Measurements from ENCODE around the genes SAMD4A and DLGAP5.

DNA sequence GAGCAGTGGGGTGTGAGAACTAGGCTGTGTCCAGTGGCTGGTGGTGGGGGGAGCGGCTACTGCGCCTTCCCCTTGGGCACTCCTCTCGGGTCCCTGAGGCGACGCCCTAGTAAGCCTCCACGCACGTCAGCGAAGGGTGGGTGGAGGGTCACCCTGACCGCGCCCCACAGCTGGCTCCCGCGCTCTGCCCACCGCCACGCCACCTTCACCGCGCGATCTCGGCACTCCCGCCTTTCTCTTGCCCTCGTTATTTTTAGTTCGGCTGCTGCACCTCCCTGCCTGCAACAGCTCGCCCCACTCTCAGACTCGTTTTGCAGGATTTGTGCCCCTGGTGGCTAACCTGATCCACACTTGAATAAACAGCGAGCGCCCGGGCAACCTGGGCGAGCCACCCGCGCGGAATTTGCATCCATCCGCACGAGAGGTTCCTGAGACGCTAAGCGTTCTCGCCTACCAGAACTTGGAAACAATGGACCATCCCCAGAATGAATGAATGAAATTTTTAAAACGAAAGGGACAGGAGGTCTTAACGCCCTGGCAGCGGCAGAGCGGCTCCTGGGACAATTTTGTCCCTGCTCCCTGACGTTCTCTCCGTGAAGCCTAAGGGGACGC lies 7.0 kb upstream of the BMP4 start:
- PRO-cap: unidirectional peak, minus-strand start at position 313 of the sequence
CAGE:
- cytosol, long polyA minus RNA: no peak
- cytosol, long polyA plus RNA: no peak
- long polyA plus RNA: no peak
- nucleus, long polyA minus RNA: no peak
- nucleus, long polyA plus RNA: no peak

DNA sequence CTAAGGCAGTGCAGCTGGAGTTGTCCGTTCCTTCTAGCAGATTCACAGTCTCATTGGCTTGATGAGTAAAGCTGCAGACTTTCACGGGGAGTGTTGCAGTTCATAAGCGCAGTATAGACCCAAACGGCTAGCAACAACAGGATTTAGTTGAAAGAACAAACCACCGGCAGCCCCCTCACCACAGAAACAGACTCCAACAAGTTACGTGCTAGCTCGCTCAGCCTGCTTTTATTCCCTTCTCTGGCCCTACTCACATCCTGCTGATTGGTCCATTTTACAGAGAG lies 4.5 kb upstream of the CDKN3 start:
- PRO-cap: no peak
CAGE:
- cytosol, long polyA minus RNA: no peak
- cytosol, long polyA plus RNA: no peak
- long polyA plus RNA: no peak
- nucleus, long polyA minus RNA: no peak
- nucleus, long polyA plus RNA: no peak

GRCh38 chr14:54397329-54397767 lies 541 bp downstream of the CDKN3 start:
- PRO-cap: no peak
CAGE:
- cytosol, long polyA minus RNA: no peak
- cytosol, long polyA plus RNA: no peak
- long polyA plus RNA: no peak
- nucleus, long polyA minus RNA: no peak
- nucleus, long polyA plus RNA: no peak

DNA sequence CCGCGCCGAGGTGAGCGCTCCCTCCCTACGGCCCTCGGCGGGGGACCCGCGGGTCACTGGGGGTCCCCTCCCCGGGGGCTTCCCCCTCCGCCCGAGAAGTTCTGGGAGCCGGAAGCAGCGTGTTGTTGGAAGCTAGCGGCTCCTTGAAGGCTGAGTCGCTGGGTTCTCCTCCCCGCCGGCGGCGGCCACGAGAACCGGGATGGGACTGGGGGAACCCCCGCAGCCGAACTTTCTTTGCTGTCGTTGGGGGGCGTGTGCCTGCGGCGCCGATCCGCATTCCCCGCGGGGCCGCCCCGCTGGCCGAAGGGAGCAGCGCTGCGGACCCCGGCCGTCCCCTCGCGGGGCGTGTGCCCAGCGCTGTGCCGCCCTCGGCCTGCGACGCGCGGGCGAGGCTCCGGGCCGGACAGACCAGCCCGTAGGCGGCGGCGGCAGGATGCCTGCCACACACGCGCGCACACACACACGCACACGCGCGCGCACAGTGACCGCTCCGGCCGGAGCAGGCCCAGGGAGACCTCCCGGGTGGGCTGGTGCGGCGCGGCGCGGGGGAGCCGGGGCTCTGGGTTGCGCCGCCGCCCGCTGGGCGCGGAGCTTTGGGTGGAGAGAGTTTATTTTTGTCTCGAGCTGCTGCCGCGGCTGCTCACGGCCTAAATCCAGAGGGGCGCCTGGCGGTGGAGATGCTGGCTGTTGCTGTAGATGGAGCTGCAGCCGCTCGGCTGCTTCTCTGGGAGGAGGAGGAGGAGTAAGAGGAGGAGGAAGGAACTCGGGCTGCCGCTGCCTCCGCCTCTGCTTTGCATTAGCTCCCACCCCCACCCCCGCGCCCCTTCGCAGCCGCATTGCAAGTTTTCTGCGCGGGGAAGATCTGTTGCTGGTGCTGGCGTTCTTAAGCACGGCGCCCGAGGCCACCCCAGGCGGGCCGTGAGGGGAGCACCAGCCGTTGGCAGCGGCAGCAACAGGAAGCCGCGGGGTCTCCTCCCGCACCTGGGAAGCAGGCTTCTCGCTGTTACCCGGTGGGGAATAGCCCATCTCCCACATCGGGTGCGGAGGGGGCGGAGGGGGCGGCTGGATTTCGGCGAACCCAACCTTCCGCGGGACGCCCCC lies at the start of gene SAMD4A:
SAMD4A (plus strand) TSS at position 828 of the 1,101 bp plus-strand sequence.
- PRO-cap: bidirectional peak, plus-strand start at position 406 of the sequence, minus-strand start at position 207 of the sequence; bidirectional peak, plus-strand start at position 656 of the sequence, minus-strand start at position 667 of the sequence; bidirectional peak, plus-strand start at position 910 of the sequence, minus-strand start at position 798 of the sequence
CAGE:
- cytosol, long polyA minus RNA: start-site peak on the plus strand centred at position 844 of the sequence, 43 bp wide, 26 reads
- cytosol, long polyA plus RNA: start-site peak on the plus strand centred at position 850 of the sequence, 61 bp wide, 22 and 47 reads in 2 replicates
- long polyA plus RNA: start-site peak on the plus strand centred at position 861 of the sequence, 22 bp wide, 55 and 43 reads in 2 replicates
- nucleus, long polyA minus RNA: start-site peak on the minus strand centred at position 714 of the sequence, 47 bp wide, 47 reads; start-site peak on the plus strand centred at position 863 of the sequence, 78 bp wide, 1,073 reads
- nucleus, long polyA plus RNA: no peak

- PRO-cap: no peak
CAGE:
- cytosol, long polyA minus RNA: no peak
- cytosol, long polyA plus RNA: no peak
- long polyA plus RNA: no peak
- nucleus, long polyA minus RNA: start-site peak on the plus strand at chr14:54571829-54571884, 390 reads; start-site peak on the minus strand at chr14:54572040-54572044, 6 reads
- nucleus, long polyA plus RNA: no peak
Measured at GRCh38 chr14:54571567-54572765, 5.0 kb downstream of the SAMD4A start.

DNA sequence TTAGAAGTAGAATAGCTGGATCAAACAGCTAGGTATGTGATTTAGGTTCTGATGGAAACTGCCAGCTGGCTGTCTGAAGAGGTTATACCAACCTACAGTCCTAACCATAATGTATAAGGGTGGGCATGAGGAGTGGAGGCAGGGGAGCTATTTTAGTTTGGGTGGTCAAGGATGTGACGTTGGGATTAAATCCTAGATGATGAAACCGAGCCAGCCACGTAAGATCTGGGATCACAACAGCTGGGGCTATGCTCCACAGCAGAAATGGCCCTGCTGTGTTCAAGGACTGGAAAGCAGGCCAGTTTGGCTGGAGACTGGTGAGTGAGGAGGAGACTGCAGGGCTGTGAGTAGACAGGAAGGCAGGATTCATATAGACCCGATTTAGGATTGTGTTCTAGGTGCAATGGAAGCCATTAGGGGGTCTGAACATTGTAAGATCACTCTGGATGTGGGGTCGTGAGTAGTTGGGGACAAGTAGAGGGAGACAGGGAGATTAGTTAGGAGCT lies 66.2 kb downstream of the SAMD4A start:
- PRO-cap: no peak
CAGE:
- cytosol, long polyA minus RNA: no peak
- cytosol, long polyA plus RNA: no peak
- long polyA plus RNA: no peak
- nucleus, long polyA minus RNA: no peak
- nucleus, long polyA plus RNA: no peak

DNA sequence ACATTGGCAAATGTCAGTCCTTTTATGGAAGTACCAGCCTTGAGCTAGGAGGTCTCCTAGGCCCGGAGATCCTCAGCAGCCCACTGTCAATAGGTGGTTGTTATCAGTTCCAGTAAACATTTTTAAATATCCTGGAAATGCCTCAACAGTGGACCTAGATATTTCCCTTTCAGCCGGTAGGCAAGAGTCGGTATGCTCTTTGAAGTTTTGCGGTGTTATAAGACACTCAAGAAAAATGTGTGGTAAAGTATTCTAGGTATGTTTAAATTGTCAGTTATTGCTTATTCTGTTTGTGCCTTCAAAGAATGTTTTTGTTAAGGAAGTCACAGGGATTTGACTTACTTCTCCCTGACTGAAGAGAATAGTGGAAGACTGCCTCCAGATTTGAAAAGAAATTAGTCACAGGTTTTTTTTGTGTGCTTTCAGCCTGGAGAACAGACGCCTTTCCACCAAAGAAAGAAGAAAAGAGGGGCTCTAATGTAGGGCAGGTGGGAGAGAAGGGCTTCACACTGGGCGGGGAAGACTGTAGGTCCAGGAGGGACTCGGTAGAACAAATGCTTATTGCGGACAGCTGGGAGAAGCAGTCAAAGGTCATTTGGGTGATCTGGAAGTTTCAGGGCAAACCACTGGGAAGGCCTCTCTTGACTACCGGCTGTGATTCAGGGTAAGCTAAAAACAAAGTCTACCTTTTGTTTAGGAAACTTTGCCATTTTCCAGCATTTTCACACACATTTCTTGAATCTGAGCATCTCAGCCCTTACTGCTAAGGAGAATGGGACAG lies 76.7 kb downstream of the SAMD4A start:
- PRO-cap: no peak
CAGE:
- cytosol, long polyA minus RNA: no peak
- cytosol, long polyA plus RNA: no peak
- long polyA plus RNA: no peak
- nucleus, long polyA minus RNA: no peak
- nucleus, long polyA plus RNA: no peak

DNA sequence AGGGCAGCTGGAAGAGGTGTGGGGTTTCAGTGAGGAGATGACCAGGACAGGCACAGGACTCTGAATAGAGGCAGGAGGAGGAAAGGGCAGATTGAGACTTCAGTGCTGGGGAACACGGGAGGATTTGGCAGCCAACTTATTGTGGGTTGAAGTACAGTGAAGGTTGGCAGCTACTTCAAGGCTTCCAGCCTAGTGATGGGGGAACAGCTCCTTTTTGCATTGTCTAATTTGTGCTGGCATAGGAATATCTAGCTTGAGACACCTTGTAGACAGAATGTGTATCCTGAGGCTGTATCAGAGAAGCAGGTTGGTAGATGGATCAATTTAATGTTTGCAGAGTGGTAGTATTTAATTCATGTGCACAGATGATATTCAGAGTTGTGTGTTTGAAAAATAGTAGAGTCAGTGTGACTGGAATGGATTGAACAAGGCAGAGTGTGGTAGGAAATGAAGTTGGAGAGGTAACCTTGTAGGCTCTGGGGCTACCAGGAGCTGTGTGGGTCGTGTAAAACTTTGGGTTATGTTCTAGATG lies 81.4 kb downstream of the SAMD4A start:
- PRO-cap: no peak
CAGE:
- cytosol, long polyA minus RNA: no peak
- cytosol, long polyA plus RNA: no peak
- long polyA plus RNA: no peak
- nucleus, long polyA minus RNA: no peak
- nucleus, long polyA plus RNA: no peak

- PRO-cap: bidirectional peak, plus-strand start at chr14:54650477, minus-strand start at chr14:54650446; bidirectional peak, plus-strand start at chr14:54650506, minus-strand start at chr14:54650499
CAGE:
- cytosol, long polyA minus RNA: no peak
- cytosol, long polyA plus RNA: no peak
- long polyA plus RNA: no peak
- nucleus, long polyA minus RNA: start-site peak on the minus strand at chr14:54650680-54650706, 18 reads
- nucleus, long polyA plus RNA: no peak
Measured at GRCh38 chr14:54650333-54650882, 83.5 kb downstream of the SAMD4A start.

GRCh38 chr14:54653626-54654561 lies 87.0 kb downstream of the SAMD4A start:
- PRO-cap: bidirectional peak, plus-strand start at chr14:54653755, minus-strand start at chr14:54653855; bidirectional peak, plus-strand start at chr14:54654331, minus-strand start at chr14:54654096
CAGE:
- cytosol, long polyA minus RNA: no peak
- cytosol, long polyA plus RNA: no peak
- long polyA plus RNA: no peak
- nucleus, long polyA minus RNA: start-site peak on the minus strand at chr14:54654060-54654075, 17 reads
- nucleus, long polyA plus RNA: no peak

DNA sequence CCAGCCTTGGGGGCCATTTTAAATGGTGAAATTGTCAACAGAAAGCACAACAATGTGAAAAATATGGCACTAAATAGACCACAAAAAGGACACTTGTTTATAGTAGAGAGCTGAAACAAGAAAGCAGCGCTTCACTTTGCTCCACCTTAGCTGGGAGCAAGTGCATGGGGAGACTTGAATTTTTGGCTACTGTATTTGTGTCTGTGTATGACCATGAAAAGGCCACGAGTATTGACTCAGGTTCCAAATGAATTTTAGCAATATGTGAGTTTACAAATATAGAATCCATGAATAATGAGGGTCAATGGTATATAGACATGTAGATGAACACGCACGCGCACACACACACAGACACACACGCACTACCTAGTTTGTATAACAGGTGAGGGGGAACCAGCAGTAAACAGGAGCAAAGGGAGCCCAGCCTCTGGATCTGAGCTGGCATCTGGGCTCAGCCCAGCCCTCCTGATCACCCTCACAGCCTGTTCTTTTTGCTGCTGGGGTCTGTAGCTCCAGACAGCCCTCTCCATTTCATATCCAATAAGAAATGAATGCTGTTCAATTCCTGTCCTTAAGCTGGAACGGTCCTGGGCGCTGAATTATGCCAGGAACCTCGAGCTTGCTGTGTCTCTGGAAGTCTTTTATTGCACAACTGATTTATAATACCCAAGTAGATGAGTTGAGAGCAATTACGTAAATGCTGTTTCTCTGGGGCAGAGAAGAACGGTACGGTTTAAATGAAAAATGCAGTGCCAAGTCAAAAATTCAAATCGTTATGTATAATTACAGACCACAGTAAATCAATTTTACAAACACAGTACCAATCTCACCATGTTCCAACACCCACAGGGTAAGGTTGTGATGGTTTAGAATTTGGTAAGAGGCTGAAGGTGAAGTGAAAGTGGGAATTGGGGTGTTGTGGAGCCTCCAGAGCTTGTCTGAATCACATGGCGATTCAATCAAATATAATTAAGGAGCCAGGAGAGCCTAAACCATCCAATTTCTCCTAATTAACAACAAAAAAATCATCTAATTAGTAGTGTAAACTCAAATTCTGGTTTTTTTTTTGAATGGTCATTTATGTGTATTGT lies 160.9 kb downstream of the SAMD4A start:
- PRO-cap: no peak
CAGE:
- cytosol, long polyA minus RNA: no peak
- cytosol, long polyA plus RNA: no peak
- long polyA plus RNA: no peak
- nucleus, long polyA minus RNA: no peak
- nucleus, long polyA plus RNA: no peak

DNA sequence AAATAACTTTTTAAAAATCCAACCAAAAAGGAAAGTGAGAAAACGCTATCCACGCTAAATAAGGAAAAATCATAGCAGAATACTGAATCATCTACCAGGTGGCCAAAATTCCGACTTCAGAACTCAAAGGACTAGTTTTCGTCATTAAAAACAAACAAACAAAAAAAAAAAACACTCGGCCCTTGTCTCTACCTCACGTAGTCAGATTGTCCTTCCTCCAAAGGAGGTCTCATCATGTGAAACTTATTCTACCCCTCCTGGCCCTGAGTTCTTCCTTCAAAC lies 130.0 kb downstream of the GCH1 start:
- PRO-cap: no peak
CAGE:
- cytosol, long polyA minus RNA: no peak
- cytosol, long polyA plus RNA: no peak
- long polyA plus RNA: no peak
- nucleus, long polyA minus RNA: no peak
- nucleus, long polyA plus RNA: no peak

GRCh38 chr14:54776098-54776774 lies 126.4 kb downstream of the GCH1 start:
- PRO-cap: no peak
CAGE:
- cytosol, long polyA minus RNA: no peak
- cytosol, long polyA plus RNA: no peak
- long polyA plus RNA: no peak
- nucleus, long polyA minus RNA: no peak
- nucleus, long polyA plus RNA: no peak

- PRO-cap: no peak
CAGE:
- cytosol, long polyA minus RNA: no peak
- cytosol, long polyA plus RNA: no peak
- long polyA plus RNA: no peak
- nucleus, long polyA minus RNA: no peak
- nucleus, long polyA plus RNA: no peak
Measured at GRCh38 chr14:54786833-54787346, 115.7 kb downstream of the GCH1 start.

GRCh38 chr14:54844487-54844893 lies 58.1 kb downstream of the GCH1 start:
- PRO-cap: no peak
CAGE:
- cytosol, long polyA minus RNA: no peak
- cytosol, long polyA plus RNA: no peak
- long polyA plus RNA: no peak
- nucleus, long polyA minus RNA: no peak
- nucleus, long polyA plus RNA: no peak

GRCh38 chr14:55131294-55131828 lies 2.3 kb downstream of the LGALS3 start:
- PRO-cap: no peak
CAGE:
- cytosol, long polyA minus RNA: no peak
- cytosol, long polyA plus RNA: no peak
- long polyA plus RNA: no peak
- nucleus, long polyA minus RNA: no peak
- nucleus, long polyA plus RNA: no peak

GRCh38 chr14:55190849-55192156 lies at the start of gene DLGAP5:
DLGAP5 (minus strand) TSS chr14:55191585.
- PRO-cap: bidirectional peak, plus-strand start at chr14:55191163, minus-strand start at chr14:55191119; bidirectional peak, plus-strand start at chr14:55191815, minus-strand start at chr14:55191540
CAGE:
- cytosol, long polyA minus RNA: start-site peak on the minus strand at chr14:55191553-55191590, 791 reads
- cytosol, long polyA plus RNA: start-site peak on the minus strand at chr14:55191515-55191595, 882 and 1,269 reads in 2 replicates
- long polyA plus RNA: start-site peak on the minus strand at chr14:55191519-55191590, 660 and 1,131 reads in 2 replicates
- nucleus, long polyA minus RNA: start-site peak on the minus strand at chr14:55191531-55191595, 1,421 reads
- nucleus, long polyA plus RNA: start-site peak on the minus strand at chr14:55191481-55191580, 577 and 999 reads in 2 replicates

DNA sequence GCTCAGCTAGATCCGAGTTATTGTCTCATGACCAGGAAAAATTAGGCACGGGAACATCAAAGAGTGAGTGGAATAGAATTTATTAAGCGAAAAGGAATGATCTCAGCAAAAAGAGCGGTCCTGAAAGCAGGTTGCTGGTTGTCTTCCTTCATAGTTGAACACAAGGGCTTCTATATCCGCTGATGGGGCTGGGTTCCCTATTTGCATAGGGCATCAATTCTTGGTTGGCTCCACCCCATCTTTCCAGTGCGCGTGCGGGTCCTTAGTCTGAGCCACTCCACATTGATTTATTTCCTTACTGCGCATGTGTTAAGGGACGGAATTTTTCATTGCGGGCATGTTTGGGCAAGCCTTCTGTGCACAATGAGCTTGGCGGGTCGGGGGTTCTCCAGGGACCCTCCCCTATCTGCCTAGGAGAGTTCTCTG lies 21.2 kb upstream of the DLGAP5 start:
- PRO-cap: no peak
CAGE:
- cytosol, long polyA minus RNA: no peak
- cytosol, long polyA plus RNA: no peak
- long polyA plus RNA: no peak
- nucleus, long polyA minus RNA: no peak
- nucleus, long polyA plus RNA: no peak

DNA sequence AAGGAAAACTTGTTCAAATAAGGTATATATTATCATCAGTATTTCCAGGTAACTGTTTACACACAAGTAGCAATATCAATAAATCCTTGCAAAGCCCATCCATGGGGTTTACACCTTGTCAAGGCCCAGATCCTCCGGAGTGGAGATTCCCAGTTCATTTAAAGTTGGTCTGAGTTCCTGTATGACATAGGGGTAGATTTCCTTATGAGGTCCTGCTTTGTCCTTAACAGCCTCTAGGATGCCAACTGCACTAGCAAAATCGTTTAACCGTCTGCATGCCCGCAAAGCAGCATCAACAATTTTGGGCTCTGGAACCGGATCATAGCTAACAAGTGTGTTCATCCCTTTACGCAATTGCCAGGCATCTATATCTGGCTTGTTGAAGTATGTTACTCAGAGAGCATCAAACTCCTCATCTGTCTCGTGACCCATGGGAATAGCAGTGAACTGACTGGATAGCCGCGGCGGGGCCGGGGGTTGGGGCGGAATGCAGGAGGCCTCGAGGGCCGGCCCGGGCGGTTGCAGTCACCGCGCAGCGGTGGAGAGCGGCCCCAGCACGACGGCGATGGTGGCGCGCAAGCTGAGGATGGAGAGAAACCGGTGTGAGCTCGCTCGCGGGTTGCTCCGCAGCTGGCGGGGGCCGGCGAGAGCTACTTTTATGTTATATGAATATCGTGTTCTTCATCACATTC lies 30.6 kb upstream of the FBXO34 start:
- PRO-cap: no peak
CAGE:
- cytosol, long polyA minus RNA: no peak
- cytosol, long polyA plus RNA: no peak
- long polyA plus RNA: no peak
- nucleus, long polyA minus RNA: no peak
- nucleus, long polyA plus RNA: no peak

- PRO-cap: no peak
CAGE:
- cytosol, long polyA minus RNA: no peak
- cytosol, long polyA plus RNA: no peak
- long polyA plus RNA: no peak
- nucleus, long polyA minus RNA: no peak
- nucleus, long polyA plus RNA: no peak
Measured at GRCh38 chr14:55304360-55304664, 33.1 kb downstream of the FBXO34 start.